M059J (cell line): ENCODE results near the genes SERPINB3, CDH7 and RTTN.

DNA sequence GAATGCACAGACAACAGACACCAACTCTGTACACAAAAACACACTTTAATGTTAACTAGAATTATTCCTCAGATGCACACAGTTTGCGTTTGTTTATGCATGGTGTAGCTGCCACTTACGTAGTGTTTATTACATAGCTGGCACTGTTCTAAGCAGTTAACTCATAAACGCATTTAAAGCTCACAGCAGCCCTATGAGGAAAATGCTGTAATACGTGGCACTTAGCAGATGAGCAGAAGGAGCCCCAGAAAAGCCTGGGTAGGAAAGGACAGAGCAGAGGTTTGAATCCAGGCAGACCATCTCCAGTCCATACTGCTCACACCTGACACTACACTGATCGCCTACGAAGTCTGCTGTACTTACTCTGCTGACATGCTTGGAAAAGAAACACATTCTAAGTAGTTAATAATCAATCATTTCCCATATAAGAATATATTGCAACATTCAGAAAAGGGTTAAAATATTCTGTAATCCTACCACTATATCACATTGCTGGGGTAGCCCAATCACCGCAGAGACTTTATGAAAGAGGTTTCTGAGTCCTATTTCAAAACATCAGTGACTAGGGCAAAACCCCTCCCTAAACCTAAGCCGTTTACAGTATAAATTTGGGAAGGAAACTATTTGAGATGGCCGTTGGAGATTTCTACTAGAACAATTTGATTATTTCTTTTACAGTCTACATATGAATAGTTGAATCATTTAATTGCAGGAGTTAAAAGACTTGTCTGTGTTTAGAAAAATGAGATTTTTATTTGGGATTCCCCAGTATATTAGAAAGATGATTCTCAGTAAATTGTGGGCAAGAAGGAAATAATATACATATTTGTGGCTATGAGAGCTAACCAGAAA lies 66.4 kb downstream of the BCL2 start:
- RAMPAGE, long total RNA = no peak

- RAMPAGE, long total RNA = no peak
Observed at GRCh38 chr18:63272983-63273890, 46.3 kb downstream of the BCL2 start.

DNA sequence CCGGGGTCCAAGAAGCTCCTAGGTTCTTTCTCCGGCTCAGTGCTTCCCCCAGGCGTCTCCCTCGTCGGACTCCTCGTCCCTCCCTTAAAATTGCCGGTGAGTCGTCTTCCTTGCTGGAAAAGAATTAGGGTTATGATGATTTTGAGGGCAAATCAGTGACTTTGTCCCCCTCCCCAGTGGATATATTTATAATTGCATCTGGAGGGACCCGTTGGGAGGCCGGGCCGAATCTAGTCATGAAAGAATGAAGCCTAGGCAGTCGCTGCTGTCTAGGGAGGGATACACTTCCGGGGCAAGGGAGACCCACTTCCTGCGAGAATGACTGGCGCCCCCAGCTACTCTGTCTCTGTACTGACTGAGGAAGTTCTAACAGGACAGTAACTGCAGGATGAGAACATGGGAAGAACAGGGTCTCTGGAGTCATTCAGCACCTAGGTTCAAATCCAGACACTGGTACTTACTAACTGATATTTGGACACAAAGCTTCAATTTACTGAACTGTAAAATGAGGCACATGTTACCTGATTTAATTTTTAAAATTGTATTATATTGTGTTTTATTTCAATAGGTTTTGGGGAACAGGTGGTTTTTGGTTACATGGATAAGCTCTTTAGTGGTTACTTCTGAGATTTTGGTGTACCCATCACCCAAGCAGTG lies 13.7 kb downstream of the SERPINB5 start:
- RAMPAGE, long total RNA = no peak

- RAMPAGE, long total RNA = no peak
Observed at GRCh38 chr18:63553310-63553824, 11.2 kb downstream of the SERPINB12 start.

- RAMPAGE, long total RNA = no peak
Observed at GRCh38 chr18:63661731-63662055, at the start of gene SERPINB3. SERPINB3 (minus strand) TSS chr18:63661893.

DNA sequence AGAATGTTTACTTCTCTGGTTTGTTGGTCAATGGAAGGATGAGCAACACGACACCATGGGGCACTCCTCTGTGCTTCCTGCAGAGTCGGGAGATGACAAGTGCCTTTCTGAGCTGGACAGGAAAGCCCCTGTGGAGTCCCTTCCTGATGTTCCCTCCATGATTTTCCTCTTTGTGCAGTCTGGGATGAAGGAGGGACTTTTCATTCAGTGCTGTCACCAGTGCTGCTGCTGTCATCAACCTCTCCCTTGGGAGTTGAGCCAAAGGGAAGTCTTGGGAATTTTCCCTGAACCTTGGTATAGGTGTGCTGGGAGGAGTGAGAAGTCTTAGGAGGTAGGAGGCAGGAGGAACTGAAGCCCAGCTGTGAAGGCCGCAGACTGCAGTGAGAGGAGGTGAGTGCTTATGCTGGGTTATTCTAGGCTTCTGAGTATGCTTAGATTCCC lies 22.5 kb upstream of the SERPINB7 start:
- RAMPAGE, long total RNA = no peak

GRCh38 chr18:63971252-63971926 lies 1.5 kb downstream of the SERPINB8 start:
- RAMPAGE, long total RNA = no peak

DNA sequence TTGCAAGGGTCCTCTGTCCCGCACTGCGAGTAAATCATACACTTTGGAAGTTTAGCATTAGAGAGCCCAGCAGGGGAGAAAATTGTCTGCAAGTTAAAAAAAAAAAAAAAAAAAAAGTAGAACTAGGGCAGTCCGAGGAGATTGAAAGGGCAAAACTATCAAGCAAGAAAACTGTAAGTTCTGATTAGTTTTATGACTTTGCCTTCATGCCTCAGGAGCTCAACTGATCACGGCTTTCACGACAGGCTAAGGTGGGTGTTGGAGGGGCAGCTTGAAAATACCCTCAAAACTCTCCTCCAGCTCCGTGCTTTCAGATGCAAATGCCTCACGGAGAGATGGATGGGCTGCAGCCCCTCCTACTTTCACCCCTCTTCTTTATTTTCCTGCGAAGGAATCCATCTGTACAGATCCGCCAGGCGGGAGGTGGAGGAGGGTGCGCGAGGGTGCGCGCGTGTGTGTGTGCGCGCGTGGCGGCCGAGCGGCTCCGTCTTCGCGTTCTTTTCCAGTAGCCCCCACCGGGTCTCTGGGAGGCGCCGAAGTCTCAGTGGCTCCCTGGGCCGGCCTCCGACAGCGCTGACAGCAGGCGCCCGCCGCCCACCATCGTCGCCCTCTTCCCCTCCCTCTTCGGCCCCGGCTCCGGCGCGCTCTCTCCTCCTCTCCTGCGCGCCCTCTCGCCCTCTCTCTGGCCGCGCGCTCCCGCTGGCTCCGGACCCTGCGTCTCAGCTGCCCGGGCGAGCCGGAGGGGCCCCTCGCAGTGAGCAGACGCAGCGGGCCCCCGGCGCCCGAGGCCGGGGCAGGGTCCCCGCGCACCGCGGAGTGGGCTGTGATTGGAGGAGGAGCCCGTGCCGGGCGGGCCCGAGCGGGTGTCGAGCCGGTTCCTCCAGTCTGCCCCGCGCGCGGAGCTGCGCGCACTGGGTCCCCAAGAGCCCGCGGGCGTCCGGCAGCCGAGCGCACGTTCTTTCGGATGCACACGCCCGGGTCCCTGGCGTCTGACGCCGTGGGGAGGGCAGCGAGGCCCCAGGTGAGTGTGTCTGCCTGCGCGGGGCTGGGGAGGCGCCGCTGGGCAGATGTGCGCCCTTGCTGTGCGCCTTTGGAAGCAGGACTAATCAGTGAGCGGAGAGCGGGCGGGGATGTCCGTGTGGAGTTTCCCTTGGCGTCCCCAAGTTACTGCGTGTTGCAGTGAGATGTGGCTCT lies at the start of gene CDH7:
TSS of gene CDH7 (plus strand) at position 883 of the 1,194 bp plus-strand sequence.
- RAMPAGE, long total RNA = no peak

- RAMPAGE, long total RNA = no peak
Observed at GRCh38 chr18:66523238-66523583, 80.7 kb downstream of the CDH19 start.

- RAMPAGE, long total RNA = no peak
Observed at GRCh38 chr18:66599351-66599836, 4.5 kb downstream of the CDH19 start.

GRCh38 chr18:68722579-68722983 lies 7.7 kb upstream of the TMX3 start:
- RAMPAGE, long total RNA = no peak

GRCh38 chr18:68790078-68791144 lies 7.5 kb upstream of the CCDC102B start:
- RAMPAGE, long total RNA = no peak

- RAMPAGE, long total RNA = no peak
Observed at GRCh38 chr18:69367368-69367567, 33.4 kb upstream of the DOK6 start.

DNA sequence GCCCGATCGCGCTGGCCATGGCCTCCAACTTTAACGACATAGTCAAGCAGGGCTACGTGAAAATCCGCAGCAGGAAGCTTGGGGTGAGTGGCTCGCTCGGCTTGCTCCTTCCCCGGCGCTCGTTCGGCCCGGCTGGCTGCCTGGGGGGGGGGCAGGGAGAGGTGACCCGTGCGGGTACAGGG lies 431 bp downstream of the DOK6 start:
- RAMPAGE, long total RNA = no peak

DNA sequence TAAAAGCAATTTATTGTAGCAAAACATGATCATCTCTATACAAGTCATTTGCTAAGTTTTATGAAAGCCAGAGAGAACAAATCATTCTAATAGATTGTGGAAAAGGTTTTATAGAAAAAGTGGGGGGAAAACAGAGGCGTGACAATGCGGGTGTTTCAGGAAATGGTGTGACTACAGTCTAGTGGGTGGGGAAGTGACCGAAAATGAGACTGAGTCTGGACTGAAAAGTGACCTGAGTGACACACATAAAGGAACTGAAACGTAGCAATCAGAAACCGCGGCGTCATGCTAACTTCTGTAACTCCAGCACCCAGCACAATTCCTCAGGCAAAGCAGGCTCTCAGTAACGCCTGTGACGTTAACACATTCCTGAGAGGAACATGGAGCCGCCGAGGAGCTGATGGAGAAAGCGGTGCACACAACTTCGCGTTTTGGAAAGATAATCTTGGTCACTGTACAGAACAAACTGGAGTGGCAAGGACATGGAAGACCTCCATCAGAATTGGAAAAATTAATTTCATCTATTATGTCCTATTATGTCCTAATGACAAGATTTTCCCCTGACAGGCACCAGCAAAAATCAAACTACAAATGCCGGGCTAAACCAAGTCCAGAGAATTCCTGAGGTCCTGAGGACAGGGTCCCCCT lies 1.3 kb upstream of the CD226 start:
- RAMPAGE, long total RNA = no peak

GRCh38 chr18:70190440-70190842 lies 15.0 kb downstream of the RTTN start:
- RAMPAGE, long total RNA = no peak

GRCh38 chr18:70205442-70206448 lies at the start of gene RTTN:
RTTN (minus strand) TSS chr18:70205687.
- RAMPAGE, long total RNA = no peak

GRCh38 chr18:70293187-70293609 lies 4.4 kb downstream of the SOCS6 start:
- RAMPAGE, long total RNA = no peak

DNA sequence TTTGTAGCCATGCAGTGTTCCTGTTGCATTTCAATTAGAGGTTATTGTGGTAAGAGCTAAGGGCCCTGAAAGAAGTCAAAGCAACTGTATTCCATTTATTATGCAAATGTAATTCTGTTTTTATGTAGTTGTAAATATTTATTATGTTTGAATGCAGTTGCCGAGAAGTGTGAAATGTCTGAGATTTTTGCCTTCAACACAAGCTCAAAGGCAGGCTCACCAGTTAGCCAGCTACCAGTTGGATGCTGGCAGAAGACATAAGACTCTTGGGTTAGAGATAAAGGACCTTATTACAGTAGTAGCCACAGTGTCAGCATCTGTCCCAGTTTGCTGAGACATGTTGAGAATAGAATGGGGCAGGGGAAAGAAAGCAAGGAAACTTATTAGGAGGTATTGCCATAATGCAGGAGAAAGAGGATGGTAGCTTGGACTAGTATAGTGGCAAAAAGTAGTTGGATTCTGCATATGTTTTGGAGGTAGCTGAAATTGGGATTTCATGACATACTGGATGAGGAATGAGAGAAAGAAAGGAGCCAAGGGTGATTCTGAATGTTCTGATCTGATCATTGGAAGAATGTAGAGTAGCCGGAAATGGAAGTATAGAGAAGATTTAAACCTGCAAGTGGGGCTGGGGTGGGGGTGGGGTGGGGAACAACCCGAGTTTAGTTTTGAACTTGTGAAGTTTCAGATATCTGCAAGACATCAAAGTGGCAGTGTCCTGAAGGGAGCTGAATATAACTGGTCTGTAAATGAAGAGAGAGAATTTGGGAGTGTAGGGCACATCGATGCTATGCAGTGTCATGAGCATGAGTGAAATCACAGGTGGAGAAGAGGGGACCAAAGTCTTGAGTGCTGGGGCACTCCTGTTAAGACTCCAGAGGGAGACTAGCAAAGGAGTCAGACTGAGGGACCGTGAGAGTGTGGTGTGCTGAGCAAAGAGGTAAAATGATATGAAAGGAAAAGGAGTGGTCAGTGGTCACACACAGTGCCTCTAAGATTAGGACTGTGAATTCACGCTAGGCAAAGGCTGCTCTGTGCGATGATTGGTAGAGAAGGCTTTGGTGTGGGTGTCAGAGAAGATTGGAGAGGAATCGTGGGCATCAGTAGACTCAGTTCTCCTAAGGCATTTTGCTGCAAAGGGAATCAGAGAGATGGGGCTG lies 12.4 kb downstream of the SOCS6 start:
- RAMPAGE, long total RNA = no peak

GRCh38 chr18:70372930-70373754 lies 84.3 kb downstream of the SOCS6 start:
- RAMPAGE, long total RNA = no peak